Type B pancreatic cell (in vitro differentiated cells): Measurements from ENCODE around the gene NR2E1.

DNA sequence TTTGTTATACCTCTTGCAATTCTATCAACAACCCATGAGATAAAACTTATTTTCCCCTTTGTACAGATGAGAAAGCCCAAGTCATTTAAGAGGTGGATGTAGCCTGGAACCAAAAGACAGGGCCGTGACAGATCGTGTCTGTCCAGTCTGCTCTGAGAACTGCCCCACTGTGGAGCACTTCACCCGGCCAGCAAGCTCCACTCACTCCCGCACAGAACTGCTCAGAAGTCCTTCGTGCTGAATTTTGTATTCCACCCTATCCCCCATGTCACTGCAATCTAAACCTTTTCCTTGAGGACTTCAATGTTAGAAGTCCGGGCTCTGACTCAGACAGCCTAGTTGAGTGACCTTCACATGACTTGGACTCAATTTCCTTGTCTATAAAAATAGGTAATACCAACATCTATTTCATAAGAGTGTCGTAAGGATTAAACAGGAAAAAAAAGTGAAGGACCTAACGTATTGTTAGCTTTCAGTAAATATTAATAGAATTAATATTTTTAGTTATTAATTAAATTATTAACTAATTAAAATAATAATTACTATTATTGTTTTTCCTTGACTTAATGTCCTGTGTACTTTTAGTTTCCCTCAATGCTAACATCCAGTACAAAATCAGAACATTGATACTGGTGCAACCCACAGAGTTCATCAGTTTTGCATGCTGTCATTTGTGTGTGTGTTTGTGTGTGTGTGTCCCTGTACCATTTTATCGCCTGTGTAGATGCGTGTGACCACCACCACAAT, 161.6 kb downstream of the QRSL1 start:
- PRO-cap: no peak

- PRO-cap: no peak
Observed at GRCh38 chr6:106797070-106797611, 167.8 kb downstream of the QRSL1 start.

DNA sequence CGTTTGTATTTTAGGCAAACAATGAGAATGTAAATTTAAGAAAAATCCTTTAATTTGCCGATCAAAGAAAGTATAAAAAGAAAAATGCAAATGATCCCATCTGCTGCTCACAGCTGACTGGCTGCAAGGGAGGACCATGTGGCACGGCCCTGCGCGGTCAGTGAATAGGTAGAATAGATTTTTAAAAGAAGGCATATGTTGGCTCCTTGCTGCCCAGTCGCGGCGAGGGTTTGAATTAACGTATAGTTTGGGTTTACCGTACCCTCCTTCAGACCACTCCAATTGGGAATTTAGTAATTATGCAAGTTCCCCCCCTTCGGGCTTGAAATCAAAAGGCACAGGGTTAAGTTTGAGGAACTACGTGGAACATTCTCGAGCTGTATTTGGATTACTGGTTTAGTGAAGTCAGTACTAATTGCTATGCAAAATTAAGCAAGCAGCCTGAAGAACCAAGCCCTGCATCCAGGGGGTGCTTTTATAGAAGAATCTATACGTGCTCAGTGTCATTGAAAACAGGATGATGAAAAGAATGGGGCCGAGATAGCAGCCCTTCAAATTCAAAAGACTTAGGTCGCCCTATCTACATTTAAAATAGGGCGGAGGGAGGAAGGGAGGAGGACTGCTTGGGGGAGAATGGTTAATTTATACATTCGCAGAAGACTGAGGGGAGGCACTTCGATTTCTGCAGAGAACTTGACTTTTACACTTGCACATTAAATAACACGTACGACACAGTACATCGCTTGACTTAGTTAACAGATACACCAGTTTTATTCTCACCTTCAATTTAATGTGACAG, 1.2 kb upstream of the BEND3 start:
- PRO-cap: no peak

DNA sequence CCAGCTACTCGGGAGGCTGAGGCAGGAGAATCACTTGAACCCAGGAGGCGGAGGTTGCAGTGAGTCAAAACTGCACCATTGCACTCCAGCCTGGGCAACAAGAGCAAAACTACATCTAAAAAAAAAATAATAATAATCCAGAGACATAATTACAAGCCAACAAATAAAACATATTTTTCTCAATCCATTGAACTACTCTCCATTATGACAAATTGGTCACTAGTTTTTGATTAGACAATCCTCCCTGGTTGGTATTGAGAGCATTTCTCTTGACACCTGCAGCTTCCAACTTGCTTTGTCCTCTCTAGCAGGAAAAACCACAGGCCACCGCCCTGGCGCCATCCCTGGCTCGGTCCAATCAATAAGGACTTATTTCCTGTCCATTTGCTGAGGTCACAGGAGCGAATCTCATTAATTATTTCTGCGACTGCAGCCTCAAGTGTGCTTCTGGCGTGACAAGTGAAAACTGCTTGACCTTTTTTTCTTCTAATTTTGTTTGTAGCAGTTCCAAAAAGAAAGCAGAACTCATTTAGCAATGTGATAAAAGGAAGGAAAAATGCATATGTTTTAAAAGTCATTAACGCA, 38.7 kb upstream of the BEND3 start:
- PRO-cap: no peak

DNA sequence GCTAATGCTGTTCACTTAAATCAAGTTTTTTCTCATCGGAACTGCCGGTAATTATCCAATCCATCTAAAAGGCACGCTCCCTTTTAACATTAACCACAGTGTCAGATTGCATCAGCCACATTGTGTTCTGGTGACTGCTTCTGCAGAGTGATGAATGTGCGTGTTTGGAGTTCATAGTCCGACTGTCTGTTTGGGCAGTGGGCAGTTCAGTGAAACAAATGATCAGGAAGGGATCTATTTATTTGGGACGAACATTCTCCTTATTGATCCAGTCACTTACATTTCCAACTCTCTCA, 49.5 kb downstream of the SOBP start:
- PRO-cap: no peak

- PRO-cap: no peak
Observed at GRCh38 chr6:107741179-107741692, 82.9 kb downstream of the SCML4 start.

DNA sequence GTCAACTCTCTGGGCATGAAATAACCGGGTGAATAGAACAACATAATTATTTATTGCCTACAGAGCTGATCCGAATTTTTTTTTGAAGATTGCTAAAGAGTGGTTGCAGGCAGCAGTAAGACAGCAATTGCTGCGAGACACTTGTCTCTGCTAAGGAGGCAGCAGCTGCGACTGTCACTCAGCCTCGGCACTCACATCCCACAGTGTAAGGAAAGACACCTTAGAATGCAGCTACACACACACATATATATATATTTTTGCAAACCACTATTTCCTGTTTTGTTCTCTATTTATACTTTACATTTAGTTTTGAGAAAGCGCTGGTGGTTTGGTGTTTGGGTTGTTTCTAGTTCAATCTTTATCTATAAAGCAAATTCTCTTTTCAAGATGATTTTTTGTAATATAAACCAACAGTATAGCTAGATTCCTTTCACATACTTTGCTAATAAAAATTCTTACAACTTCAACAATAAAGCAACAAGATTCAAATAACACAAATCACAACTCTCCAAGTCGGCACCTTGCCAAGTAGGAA, 36.8 kb downstream of the SCML4 start:
- PRO-cap: no peak

- PRO-cap: no peak
Observed at GRCh38 chr6:107822173-107823050, 1.7 kb downstream of the SCML4 start.

GRCh38 chr6:107956623-107957107, 1.3 kb downstream of the SEC63 start:
- PRO-cap: no peak

GRCh38 chr6:108001941-108002140, 43.8 kb upstream of the SEC63 start:
- PRO-cap: no peak

- PRO-cap: no peak
Observed at GRCh38 chr6:108068158-108069090, 6.1 kb downstream of the OSTM1 start.

GRCh38 chr6:108133572-108134359, 32.1 kb upstream of the NR2E1 start:
- PRO-cap: bidirectional peak, plus-strand start at chr6:108133828, minus-strand start at chr6:108133739; bidirectional peak, plus-strand start at chr6:108134122, minus-strand start at chr6:108134012

- PRO-cap: no peak
Observed at GRCh38 chr6:108165433-108166310, at the start of gene NR2E1. NR2E1 (plus strand) TSS chr6:108166022.

GRCh38 chr6:108582097-108582733, 21.5 kb downstream of the FOXO3 start:
- PRO-cap: no peak

- PRO-cap: no peak
Observed at GRCh38 chr6:108606036-108606259, 45.2 kb downstream of the FOXO3 start.

GRCh38 chr6:108655907-108656891, 95.5 kb downstream of the FOXO3 start:
- PRO-cap: no peak

- PRO-cap: no peak
Observed at GRCh38 chr6:108732620-108732911, 115.7 kb upstream of the ARMC2 start.

DNA sequence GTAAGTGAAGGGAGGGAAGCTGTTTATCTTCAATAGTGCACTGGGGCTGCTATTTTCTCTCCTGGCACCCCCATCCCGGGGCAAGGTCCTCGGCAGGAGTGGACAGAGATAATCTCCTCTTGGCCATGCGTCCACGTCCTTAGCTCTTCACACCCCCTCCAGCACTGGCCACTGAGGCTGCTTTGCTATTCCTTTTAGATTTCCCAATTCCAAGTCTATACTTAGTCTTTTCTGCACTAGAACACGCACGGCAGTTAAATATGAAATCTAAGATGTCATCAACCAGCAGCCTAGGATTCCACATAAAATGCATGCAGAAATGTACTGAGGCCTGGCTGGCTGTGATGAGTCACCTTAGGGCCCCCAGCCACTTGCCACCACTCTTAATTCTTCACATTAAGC, 87.8 kb upstream of the ARMC2 start:
- PRO-cap: no peak

GRCh38 chr6:108991744-108992463, 102.7 kb downstream of the SESN1 start:
- PRO-cap: no peak

DNA sequence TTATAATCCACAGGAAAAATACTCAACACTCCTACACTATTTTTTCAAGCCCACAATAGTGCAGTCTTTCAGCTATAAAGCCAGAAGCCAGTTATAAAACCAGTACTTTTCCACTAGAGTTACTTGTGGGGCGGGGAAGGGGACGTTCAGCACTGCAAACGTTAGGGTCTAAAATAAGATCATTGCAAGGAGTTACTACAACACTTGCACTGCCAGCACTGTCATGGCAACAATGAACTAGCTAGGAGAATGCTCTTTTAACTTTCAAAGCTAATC, 14.7 kb downstream of the SESN1 start:
- PRO-cap: no peak